Camera-type eye (tissue), 1 donor: ENCODE data around the gene FABP1.

DNA sequence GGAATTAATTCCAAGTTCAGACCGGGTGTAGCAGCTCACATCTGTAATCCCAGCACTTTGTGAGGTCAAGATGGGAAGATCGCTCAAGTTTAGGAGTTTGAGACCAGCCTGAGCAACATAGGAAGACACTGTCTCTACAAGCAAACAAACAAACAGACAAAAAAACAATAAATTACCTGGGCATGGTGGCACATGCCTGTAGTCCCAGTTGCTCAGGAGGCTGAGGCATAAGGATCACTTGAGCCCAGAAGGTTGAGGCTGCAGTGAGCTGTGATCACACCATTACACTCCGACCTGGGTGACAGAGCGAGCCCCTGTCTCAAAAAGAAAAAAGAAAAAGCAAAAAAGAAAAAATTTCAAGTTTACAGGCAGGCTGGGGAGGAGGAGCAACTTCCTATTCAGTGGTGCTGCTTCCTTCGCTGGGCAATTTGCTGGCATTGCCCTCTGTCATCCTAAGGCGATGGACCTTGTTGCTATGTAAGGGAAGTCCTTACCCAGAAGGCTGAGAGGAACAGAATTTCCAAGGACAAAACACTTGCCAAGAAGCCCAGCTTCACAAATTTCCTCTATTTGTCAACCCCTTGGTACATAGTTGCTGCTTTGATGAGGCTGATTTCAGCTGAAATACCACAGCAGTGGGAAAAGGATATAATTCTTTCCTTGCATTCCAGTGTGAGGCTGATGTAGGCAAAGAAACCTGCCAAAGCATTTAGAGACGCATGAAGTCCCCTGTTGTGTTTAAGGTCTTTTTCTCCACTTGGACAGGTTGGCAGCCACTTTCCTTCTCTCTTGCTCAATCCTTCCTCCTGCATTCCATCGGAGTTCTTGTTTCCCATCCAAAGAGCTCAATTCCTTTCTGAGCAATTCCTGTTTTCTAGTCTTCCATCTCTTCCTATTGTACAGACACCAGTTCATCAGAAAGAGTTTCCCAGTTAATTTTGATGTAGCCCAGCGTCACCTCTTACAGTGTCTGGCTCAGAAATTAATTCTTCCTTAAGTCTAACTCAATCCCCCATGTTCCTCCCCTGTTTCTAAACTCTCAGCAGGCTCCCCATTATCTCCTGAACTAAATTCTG, 16.4 kb upstream of the ST3GAL5 start:
- RAMPAGE, long total RNA, result no peak

DNA sequence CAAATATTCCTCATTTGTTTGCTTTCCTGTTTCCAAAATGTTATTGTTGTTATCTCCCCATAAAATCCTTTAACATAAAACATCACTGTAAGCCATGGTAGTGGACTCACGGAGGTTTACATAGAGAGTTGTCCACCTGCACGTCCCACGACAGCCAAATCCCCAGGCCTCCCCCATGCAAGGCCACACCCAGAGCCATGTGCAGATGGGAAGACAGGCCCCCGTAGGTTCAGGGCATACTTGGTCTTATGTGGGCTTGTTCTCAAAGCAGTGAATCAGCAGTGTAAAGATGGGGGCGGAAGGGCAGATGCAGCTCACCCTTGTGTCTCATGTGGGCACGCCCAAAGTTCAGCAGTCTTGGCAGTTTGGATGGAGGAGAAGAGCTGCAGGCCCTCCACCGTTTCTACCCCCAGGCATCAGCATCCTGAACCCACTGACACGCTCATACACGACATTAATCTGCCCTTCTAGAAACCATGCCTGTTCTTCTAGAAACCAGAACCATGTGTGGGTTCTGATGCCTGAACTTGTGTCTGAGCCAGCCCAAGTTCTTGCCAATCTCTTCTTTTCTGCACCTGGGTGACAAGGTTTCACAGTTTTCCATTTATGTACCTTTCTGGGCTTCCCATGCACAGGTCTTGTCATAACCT, 19.1 kb upstream of the ST3GAL5 start:
- RAMPAGE, long total RNA, result no peak

DNA sequence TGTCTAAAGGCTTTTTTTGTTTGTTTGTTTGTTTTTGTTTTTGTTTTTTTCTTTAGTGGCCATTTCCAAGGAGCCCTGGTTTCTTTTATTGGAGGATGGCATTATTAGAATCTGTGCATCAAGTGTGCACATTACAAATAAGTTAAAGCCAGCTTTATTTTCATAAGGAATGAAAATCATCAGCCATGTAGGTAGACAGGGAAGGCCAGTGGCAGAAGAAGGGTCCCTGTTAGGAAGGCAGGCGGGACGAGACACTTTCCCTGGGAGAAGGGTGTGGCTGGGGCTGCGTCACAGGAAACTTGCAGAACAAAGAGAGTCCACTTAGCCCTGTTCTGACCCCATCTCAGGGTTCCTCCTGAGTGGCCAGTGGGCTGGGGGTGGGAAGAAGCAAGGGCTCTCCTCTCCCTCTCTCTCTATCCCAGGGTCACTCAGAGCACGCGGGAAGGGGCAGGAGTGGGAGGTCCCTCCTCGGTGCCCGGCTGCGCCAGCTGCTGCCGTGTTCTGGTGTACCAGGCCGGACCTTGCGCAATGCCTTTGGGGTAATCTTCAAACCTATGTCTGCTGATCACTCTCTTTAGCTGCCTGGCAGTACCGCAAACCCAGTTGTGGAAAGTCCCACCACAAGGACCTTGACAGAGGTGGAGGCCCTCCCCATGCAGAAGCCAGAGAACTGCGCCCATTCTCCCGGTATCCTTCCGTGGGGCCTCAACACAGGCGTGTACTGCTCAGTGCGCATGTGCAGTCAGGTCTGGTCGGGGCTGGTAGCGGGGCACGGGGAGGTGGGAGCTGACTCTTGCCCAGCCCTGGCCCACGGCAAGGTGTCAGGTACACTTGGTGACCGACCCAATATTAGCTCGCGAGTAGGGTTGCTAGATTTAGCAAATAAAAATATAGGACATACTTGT, 47.7 kb upstream of the ST3GAL5 start:
- RAMPAGE, long total RNA, result no peak

DNA sequence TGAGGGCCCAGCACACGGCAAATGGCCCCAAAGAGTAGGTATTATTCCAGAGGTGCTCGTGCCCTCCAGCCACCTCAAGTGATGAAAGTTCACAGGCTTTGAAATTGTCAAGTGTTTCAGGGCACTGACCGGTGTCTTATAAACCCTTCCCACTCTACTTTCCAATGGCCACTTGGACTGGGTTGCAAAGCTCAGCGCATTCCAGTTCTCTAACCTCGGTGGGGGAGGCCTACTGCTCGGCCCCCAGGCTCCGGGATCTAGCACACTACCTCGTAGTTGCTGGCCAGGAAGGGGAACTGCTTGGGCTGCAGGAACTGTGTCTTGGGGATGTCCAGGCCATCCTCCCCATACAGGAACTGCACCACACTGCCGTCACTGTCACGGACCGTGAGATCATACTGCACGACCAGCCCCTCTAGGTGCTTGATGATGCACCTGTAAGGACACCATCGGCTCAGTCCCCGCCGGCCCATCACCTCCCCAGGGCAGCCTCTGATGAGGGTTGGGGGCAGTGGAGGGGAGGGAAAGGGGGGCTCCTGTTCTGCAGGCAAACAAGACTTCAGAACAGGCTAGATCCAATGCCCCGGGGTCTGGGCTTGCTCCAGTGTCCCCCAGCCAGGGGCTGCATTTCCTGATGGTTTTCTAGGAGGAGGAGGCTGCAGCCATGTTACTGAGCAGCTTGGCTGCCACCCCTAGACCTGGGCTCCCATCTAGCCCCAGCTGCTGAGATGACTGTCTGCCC, 61.6 kb downstream of the POLR1A start:
- RAMPAGE, long total RNA, result no peak

- RAMPAGE, long total RNA, result no peak
Observed at GRCh38 chr2:86079858-86080364, 25.8 kb downstream of the POLR1A start.

DNA sequence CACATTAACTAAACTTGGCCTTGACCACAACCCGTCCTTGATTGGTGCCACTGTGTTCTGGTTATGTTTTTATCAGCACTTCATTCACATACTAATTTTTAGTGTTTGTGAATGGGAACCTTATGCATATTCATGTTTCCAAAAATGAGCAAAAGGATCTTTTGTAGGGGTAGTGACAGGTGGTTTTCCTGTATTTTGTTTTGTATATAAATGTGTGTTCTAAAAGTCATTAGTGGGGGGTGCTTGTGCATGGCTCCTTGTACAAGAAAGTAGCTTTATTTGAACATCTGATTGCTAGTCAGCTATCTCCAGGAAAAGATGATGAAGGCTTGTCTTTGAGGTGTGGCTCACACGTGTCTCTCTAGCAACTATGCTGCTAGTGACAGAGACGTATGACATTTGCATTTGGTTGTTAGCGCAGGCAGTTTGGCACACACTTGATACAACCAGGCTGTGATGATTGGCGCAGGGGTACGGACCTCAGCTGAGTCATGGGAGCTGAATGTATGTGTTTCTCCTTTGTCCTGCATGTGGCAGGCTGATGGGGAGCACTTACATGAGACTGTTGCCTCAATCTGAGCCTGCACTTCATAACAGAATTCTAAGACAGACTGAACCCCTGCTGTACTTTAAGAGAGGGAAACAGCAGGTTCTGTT, 29.5 kb downstream of the PTCD3 start:
- RAMPAGE, long total RNA, result no peak

DNA sequence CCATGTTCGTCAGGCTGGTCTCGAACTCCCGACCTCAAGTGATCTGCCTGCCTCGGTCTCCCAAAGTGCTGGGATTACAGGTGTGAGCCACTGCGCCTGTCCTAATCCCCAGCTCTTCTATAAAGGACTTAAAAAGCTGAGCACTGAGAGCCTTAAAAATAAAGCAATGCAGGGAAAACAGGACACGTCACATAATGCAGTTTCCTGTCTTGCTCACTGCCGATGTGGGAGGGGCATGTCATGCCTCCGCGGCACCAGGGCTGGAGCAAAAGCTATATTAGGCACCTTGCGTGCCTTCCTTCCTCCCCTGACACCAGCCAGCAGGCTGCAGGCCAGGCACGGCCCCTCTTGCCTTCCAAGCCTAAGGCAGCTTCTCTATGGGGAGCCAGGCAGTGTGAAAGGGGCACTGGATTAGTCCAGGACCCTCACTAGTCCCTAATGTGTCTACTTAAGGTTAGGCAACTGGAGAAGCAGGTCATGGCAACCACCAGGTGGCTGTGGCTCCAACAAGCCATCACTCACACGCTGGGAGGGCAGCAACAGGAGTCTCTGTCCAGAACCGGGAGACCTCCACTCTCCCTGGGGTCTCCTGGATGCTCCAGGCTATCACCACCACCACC, 26.3 kb downstream of the MRPL35 start:
- RAMPAGE, long total RNA, result no peak

- RAMPAGE, long total RNA, result no peak
Observed at GRCh38 chr2:86238251-86238812, 39.1 kb downstream of the MRPL35 start.

DNA sequence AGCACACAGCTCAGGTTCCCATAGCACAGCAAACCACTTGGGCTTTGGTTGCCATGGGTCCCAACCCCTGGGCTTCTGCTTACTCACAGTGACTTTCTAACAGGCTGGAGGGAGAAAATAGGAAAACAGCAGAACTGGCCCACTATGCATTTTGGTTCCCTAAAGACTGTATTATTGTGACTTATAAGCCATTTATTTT, 46.7 kb downstream of the REEP1 start:
- RAMPAGE, long total RNA, result no peak

GRCh38 chr2:86482945-86483441, 41.8 kb downstream of the KDM3A start:
- RAMPAGE, long total RNA, result no peak

- RAMPAGE, long total RNA, result no peak
Observed at GRCh38 chr2:86557219-86558352, 5.7 kb downstream of the CHMP3 start.

DNA sequence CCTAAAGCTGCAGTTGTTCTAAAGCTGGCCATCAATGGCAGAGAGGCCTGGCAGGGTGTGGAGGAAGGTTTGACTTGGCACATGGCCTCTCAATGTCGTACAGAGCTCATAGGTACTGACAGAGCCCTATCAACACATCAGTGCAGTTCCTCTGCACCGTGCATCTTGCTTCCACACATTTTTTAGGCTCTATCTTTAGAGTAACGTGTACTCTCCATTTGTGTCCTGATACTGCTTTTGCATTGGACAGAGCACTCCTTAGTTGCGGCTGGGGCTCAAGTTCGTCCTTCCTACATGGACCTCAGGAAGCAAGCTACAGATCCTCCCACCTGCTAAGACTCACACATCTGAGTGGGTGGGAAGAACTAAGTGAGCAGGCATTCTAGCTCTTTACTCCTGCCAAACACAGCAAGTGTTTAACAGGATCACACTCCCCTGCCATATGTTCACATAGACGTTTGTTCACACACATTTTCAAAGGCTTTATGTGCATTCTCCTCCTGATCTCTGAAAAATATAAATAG, 3.1 kb upstream of the CHMP3 start:
- RAMPAGE, long total RNA, result no peak

GRCh38 chr2:86720480-86720908, 403 bp downstream of the RMND5A start:
- RAMPAGE, long total RNA, result no peak

DNA sequence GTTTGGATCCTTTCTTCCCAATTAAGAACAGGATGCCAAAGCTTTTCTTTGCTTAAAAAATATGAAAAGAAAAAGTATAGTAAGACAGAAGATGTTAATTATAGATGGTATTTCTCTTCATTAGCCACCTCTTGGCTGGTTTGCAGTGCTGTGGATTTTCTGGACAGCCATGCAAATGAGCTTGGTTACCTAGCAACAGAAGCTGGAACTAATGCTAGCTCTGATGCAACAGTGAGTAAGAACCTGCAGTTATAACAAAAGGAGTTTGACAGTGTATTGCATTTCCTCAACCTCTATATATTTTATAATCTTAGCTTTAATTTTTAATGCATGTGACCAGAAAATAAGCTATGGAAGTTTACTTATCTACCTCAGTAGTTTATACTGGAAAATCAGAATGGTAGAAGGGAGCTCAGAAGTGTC, 27.9 kb downstream of the RMND5A start:
- RAMPAGE, long total RNA, result no peak

DNA sequence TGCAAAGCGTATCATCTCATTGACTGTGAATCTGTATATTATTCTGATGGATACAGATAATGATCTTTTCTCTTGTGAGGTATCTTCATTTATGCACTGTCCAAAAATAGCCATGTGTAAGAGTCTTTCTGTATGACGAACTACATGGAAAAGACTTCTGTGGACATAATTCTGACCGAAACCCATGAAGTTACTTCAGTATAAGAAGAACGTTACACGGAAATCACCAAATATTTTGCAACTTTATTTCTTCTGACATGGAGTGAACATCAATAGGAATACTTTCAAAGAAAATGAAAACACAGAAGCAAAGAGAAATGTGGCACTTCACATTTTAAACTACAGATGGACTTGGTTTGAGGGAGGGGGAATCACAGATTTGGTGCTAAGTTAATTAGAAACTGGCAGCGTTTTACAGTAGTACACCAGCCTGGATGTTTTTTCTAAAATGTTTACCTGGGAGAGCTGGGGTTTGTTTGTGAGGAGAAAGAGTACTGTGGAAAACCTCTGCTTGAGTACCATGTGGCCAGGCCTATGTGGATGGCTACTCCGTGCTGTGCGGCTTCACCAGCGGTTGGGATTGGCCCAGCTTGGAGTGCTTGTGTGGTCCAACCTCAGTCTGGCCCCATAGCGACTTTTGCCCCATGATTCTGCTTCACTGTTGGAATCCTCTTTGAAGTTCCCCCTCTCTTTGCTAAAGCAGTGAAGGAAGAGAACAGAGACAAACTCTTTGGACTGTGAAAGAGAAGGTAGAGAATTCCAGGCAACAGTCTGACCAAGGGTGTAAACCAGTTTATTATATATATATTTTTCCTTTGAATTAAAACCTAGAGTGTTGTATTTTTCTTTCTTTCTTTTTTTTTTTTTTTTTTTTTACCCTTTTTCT, 16.0 kb downstream of the CD8A start:
- RAMPAGE, long total RNA, result no peak

DNA sequence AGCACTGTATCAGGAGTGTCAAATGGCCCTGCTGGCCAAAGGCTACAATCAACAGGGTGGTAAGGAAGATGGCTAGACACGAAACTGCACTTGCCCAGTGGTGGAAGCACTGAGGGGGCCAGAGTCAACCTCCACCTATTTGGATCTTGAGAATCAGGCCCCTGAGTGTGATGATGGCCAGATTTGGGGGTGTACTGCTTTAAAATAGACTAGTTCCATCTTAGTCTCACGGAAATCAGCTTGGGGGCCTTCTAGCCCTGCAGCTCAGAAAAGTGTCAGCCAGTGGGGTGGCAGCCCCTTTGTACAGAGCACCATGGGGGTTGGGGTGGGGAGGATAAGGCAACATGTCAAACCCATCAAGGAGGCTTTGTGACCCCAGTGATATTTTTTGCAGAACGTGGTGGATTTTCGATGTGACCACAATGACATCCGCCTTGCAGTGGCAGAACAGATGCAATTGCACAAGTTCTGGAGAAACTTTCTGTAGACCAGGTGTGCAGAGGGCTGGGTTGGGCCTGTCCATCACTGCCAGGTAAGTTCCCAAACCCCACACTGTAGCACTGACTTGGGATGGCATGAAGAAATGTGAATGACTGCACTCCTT, 3.0 kb upstream of the CD8A start:
- RAMPAGE, long total RNA, result no peak

- RAMPAGE, long total RNA, result no peak
Observed at GRCh38 chr2:87572047-87572264, 175.9 kb upstream of the PLGLB2 start.

- RAMPAGE, long total RNA, result no peak
Observed at GRCh38 chr2:88054743-88055045, 889 bp downstream of the KRCC1 start.

DNA sequence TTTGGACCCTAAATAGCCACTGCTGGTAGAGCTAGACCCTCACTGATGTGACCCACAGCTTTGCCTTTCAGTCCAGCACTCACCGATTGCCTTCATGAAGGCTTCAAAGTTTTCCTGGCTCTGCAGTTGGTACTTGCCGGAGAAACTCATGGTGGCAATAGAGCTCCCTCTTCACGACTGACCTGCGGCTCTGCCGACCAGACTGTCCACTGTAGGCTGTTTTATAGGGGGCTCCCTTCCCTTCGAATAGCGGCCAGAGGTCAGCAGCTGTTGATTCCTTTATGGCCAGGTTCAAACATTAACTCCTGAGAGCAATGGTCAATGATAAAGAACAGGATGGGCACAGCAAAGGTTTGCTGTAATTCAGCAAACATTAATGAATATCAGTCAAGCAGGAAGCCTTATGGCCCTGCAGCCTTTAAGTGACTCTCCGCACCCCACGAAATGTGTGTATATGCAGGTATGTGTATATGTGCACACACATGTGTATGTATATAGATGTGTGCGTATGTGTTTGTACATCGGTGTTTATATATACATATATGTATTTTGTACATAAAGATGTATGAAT, at the start of gene FABP1:
TSS of gene FABP1 (minus strand) at position 195 of the 571 bp plus-strand sequence.
- RAMPAGE, long total RNA, result no peak

- RAMPAGE, long total RNA, result no peak
Observed at GRCh38 chr2:88330111-88330799, 122.2 kb downstream of the FOXI3 start.